Mesenchymal stem cell of adipose (primary cell): ENCODE measurements around the genes PHKA2 and PDHA1.

DNA sequence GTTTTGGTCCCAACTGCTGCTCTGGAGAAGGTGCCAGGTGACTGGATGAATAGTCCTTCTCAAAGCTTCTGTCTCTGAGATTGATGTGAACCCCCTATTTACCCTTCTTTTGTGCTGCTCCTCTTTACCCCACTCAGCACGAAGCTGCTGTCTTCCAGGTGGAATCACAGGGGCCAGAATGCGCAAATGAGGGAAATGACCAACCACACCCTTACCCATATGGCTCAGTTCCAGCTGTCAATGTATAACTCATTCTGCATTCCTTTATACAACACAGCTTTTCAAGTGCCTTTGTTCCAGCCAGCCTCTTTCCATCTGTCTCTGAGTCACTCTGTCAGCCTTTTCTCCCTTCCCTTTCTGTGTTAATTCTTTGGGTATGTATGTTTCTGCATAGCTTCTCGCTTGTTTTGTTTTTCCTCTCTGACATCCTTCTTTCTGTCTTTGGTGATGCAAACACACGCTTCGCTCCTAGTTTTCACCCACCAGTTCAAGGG lies 54.6 kb downstream of the RS1 start:
- CAGE, long polyA plus RNA: no peak

DNA sequence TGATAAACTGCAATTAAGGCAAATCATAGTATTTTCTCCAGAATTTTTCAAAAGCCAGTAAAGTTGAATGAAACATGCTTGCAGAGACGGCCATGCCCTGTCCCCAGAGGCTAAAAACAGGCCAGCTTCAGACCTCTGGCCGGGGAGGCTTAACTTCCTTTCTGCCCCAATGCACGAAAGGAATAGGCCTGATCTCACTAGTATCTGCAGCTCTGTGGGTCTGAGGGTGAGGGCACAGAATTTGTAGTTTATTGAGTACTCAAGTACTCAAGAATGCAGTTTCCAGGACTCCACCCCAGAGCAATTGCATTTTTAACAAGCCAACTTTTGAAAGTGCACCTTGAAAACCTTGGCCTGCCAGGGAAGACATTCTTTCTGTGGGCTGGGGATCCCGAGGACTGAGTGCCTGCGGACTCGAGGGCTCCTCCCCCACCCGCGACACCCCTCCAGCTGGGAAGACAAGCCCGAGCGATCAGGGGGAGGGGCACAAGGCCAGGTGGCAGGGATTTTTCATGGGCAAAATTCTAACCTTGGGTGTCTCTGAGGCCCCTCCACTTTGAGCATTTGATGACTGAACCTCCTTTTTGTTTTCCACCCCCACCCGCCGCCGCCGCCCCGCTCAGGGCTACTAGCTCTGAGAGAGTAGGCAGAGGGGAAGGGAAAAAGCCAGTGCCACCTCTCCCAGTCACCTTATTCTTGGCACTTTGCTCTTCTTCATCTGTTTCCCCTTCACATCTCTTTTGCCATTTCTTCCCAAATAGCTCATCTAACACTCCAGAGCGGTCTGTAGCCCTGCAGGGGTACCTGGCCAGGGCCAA lies 22.3 kb downstream of the RS1 start:
- CAGE, long polyA plus RNA: no peak

- CAGE, long polyA plus RNA: no peak
Measured at GRCh38 chrX:18877503-18877804, 106.5 kb downstream of the PHKA2 start.

- CAGE, long polyA plus RNA: no peak
Measured at GRCh38 chrX:18885512-18886014, 98.4 kb downstream of the PHKA2 start.

DNA sequence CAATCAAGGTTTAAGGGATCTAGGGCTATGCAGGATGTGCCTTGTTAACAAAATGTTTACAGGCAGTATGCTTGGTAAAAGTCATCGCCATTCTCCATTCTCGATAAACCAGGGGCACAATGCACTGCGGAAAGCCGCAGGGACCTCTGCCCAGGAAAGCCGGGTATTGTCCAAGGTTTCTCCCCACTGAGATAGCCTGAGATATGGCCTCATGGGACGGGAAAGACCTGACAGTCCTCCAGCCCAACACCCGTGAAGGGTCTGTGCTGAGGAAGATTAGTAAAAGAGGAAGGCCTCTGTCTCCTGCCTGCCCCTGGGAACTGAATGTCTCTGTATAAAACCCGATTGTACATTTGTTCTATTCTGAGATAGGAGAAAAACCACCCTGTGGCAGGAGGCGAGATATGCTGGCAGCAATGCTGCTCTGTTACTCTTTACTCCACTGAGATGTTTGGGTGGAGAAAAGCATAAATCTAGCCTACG lies 3.8 kb downstream of the PHKA2 start:
- CAGE, long polyA plus RNA: no peak

DNA sequence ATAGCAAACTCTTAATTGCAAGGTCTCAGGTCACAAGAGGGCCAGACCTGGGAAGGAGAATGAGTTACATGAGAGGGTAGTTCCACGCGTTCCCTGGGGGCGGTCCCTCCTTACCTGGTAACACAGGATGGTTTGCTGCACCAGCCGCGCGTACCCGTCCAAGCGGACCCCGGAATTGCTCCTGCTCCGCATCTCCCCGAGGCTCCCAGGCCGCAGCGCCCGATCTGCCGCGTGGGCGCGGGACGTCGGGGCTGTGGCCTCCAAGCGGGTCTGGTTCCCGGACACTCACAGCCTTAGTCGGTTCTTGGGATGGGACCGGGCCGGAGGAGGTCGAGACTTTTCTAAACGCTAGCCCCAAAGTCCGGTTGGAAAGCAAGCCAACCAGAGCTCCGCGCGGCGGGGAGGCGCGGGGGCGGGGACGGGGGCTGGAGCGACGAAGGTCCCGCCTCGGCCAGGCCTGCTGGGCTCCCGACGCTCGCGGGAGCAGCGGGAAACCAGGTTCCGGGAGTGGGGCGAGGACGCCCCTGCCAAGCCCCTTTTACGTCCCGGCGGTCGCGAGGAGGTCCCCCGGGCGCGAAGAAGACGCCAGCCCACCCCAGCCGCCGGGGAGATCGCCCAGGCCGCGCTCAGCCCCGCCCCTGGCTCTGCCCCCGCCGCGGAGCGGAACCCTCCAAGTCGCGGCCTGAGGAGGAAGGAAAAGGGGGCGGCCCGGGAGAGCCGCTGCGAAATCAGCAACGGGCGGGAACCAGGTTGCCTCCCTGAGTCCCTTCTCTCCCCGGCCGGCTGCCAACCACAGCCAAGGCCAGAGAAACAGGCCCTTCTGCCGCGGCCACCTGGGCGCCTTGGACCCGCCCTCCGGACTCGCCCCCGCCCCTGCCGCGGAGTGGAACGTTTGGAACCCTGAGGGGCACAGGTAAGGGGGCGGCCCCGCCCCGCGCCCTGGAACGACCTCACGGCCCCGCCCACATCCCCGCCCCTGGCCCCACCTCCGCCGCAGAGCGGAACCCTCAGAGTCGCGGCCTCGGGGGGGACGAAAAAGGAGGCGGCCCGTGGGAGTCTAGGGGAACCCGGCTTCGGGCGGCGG lies at the start of gene PHKA2:
TSS of gene PHKA2 (minus strand) at position 374 of the 1,084 bp plus-strand sequence.
- CAGE, long polyA plus RNA: no peak

DNA sequence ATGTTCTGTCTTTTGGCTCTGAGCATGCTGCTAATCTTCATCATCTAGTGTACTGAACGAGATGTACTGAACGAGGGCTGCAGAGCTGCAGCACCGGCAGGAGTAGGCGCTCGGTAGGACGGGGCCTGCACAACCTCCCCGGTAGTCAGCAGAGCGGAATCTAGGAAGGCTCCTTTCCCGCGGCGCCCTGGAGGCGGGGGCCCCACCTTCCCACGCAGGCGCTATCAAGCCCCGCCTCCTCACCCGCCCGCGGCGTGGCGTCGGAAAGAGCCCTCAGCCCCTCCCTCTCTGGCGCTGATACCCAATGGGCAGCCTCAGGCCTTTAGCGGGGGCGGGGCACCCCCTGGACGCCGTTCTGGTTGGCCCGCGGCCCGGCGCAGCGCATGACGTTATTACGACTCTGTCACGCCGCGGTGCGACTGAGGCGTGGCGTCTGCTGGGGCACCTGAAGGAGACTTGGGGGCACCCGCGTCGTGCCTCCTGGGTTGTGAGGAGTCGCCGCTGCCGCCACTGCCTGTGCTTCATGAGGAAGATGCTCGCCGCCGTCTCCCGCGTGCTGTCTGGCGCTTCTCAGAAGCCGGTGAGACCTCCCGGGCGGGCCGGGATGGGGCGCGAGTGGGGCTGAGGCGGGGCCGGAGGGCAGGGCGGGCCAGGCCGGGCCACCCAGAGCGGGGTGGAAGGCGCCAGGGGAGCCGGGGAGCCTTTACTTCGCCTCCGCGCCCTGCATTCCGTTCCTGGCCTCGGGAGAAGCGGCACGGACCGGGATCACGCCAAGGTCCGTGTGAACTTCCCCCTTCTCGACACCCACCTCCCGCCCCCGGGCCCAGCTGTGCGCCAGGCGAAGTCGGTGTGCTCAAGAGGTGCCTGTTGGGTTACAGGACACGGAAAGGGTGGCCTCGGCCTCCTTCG lies at the start of gene PDHA1:
TSS of gene PDHA1 (plus strand) at position 413 of the 909 bp plus-strand sequence.
- CAGE, long polyA plus RNA: no peak

- CAGE, long polyA plus RNA: no peak
Measured at GRCh38 chrX:19344424-19345075, 823 bp downstream of the PDHA1 start.

GRCh38 chrX:19372068-19373073 lies 28.6 kb downstream of the PDHA1 start:
- CAGE, long polyA plus RNA: no peak

- CAGE, long polyA plus RNA: no peak
Measured at GRCh38 chrX:19541811-19542584, 26.7 kb upstream of the MAP3K15 start.

DNA sequence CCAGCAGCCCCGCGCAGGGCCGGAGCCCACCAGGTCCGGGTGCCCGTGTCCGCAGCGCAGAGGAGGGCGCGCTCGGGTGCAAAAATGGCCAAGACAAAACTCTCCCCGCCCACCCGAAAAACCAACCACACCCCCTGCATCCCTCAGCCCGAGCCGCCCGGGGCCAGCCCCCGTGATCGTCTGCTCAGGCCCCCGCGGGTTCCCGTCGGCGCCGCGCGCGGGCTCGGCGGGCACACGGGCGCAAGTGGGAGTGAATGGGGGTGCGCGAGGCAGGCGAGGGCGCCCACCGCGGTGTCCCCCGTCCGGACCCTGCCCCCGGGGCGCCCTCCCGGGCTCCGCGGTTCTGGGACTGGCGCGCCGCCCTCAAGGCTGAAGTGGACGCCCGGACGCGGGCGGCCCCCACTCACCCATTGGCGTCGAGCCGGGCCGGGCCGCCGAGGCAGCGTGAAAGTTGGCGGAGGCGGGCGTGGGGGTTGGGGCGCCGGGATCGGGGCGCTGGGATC lies 449 bp downstream of the SH3KBP1 start:
- CAGE, long polyA plus RNA: no peak

- CAGE, long polyA plus RNA: no peak
Measured at GRCh38 chrX:20029627-20030164, 38.8 kb upstream of the BCLAF3 start.

- CAGE, long polyA plus RNA: no peak
Measured at GRCh38 chrX:20265956-20266369, 746 bp downstream of the RPS6KA3 start.

GRCh38 chrX:21374832-21375414 lies 705 bp downstream of the CNKSR2 start:
- CAGE, long polyA plus RNA: no peak

- CAGE, long polyA plus RNA: no peak
Measured at GRCh38 chrX:21941246-21941653, 741 bp downstream of the SMS start.

DNA sequence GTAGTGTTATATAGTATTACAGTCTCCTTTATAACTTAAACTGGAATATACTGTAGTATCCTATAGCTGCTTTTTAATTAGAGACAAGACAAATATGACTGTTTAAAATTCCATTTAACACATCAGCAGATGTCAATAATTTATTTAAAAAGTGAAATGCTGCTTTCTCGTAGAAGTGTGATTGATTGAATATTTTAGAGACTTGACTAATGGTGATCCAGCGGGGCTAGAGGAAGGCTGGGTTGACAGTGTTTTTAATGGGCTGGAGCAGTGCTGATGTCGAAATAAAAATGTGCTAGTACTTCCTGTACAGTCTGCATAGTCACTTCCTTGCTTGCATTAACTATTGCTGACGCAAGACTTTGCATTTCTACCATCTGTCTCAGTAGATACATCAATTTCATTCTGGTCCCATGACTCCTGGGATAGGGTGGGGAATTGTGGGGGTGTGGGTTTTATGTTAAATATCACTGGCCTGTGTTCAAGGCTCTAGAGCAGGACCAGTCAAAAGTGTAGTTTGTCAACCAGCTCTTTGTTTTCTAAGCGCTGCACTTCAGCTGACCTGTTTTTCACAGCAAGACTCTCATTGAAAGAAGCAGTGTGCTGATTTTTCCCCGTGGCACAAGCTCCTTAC lies 35.3 kb upstream of the PHEX start:
- CAGE, long polyA plus RNA: no peak

DNA sequence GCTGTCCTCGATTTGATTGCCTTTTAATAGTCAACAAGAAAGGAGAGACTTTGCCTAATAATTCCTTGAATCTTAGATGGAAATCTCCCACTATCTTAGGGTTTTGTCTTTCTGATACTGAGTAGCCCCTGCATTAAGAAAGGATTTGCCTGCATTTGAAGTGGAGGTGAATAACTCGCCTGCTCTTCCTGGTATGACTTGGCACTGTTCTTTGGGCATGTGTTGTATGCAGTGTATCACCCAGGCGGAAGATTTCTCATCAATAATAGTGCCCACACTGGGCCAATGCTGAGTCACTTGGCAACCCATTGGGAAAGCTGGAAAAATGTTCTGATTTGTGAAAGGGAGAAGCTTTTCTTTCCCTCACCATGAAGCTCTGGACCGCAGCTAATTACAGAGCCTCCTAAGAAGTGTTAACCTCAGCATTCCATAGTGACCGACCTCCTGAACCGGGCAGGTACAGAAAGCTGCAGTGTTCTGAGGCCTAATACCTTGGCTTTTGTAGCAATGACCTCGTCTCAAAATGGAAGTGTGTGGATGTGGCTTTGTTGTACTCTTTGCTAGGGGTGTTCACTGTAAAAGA lies 104.2 kb downstream of the PHEX start:
- CAGE, long polyA plus RNA: no peak

DNA sequence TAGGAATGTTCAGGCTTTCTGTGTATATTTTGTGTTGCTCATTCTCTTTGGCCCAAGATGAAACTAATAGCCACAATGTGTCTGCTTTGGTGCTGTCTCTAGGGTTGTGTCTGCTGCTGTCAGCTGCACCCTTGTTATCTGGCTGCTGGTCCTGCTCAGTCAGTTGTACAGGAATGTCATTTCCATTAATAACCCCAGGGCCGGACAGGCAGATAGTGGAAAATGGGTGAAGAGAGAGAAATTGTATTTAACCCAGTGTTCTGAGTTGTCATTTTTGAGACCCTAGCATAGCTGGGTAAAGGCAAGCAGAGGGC lies 115.1 kb downstream of the PHEX start:
- CAGE, long polyA plus RNA: no peak

- CAGE, long polyA plus RNA: no peak
Measured at GRCh38 chrX:24024268-24024833, 2.6 kb downstream of the KLHL15 start.

- CAGE, long polyA plus RNA: no peak
Measured at GRCh38 chrX:24050519-24050794, 4.3 kb upstream of the EIF2S3 start.